Skin of body (tissue), 2 donors: ENCODE measurements around a stretch of chr2.

DNA sequence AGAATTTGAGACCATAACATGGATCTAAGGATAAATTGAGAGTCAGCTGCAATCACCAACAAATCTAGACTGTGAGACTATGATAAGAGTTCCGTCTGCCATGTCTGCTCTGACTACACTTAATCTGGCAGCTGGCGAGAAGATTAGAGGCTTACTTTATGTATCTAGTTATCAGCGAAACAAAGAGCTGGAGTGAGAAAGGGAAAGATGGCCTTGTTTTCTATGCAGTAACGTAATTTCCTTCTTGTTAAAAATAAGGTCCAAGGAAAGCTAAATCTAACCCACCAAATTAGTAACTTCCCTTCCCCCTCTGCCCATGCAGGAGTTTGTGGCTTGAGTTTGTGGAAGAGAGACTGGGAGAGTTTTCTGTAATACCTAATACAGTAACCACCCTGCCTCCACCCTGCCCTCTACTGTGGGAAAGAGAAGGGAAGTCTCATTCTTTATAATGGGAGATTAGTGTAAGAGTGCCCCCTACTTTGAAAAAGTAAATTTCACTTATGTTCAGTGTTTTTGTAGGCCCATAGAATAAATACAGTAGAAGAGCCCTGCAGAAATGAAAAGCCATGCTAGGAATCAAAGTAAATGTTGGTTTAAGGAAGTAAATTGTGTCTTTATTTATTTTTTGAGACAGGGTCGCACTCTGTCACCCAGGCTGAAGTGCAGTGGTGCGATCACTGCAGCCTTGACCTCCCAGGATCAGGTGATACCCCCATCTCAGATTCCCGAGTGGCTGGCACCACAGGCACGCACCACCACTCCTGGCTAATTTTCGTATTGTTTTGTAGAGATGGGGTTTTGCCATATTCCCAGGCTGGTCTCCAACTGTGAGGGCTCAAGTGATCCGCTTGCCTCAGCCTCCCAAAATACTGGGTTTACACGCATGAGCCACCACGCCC lies 27.6 kb downstream of the EML4 start:
- RAMPAGE, long total RNA, result no peak

DNA sequence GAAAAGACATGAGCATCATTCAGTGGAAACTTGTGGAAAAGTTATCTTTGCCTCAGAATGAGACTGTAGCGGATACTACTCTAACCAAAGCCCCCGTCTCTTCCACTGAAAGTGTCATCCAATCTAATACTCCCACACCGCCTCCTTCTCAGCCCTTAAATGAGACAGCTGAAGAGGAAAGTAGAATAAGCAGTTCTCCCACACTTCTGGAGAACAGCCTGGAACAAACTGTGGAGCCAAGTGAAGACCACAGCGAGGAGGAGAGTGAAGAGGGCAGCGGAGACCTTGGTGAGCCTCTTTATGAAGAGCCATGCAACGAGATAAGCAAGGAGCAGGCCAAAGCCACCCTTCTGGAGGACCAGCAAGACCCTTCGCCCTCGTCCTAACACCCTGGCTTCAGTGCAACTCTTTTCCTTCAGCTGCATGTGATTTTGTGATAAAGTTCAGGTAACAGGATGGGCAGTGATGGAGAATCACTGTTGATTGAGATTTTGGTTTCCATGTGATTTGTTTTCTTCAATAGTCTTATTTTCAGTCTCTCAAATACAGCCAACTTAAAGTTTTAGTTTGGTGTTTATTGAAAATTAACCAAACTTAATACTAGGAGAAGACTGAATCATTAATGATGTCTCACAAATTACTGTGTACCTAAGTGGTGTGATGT lies 31.1 kb downstream of the COX7A2L start:
- RAMPAGE, long total RNA, result no peak

- RAMPAGE, long total RNA, result no peak
Measured at GRCh38 chr2:42342301-42343315, 18.4 kb downstream of the COX7A2L start.

DNA sequence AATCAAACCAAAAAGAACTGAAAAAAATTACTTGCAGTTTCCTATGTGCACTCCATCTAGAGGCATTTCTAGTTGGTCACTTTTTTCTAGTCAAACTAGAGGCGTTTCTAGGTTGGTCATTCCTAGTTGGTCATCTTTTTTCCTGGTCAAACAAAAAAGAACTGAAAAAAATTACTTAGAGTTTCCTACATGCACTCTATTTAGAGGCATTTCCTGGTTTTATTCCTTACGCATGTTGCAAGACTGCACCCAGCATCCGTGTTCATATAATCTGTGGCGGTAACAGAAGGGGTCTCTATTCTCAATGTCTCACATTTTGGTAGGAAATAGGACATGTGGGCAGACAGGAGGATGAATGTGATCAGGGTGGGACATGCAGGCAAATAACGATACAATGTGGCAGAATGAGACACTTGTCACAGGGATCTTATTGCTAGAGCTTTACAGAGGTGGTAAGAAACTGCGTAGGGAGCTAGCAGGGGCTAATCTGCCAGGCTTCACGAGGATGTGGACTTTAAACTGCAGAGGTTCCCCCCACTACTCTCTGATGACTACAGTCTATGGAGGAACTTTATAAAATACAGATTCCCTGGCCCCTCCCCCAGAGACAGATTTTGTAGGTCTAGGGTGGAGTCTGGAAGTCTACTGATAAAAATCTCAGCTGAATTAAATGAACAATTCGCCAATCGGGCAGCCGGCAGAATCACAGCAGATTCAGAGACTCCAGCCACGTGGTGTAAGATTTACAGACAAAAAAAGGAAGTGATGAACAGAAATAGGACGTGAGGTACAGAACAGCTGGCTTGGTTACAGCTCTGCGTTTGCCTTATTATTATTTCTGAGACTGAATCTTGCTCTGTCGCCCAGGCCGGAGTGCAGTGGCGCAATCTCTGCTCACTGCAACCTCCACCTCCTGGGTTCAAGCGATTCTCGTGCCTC lies 21.7 kb upstream of the MTA3 start:
- RAMPAGE, long total RNA, result no peak

- RAMPAGE, long total RNA, result no peak
Measured at GRCh38 chr2:42652177-42652696, 83.8 kb downstream of the MTA3 start.

DNA sequence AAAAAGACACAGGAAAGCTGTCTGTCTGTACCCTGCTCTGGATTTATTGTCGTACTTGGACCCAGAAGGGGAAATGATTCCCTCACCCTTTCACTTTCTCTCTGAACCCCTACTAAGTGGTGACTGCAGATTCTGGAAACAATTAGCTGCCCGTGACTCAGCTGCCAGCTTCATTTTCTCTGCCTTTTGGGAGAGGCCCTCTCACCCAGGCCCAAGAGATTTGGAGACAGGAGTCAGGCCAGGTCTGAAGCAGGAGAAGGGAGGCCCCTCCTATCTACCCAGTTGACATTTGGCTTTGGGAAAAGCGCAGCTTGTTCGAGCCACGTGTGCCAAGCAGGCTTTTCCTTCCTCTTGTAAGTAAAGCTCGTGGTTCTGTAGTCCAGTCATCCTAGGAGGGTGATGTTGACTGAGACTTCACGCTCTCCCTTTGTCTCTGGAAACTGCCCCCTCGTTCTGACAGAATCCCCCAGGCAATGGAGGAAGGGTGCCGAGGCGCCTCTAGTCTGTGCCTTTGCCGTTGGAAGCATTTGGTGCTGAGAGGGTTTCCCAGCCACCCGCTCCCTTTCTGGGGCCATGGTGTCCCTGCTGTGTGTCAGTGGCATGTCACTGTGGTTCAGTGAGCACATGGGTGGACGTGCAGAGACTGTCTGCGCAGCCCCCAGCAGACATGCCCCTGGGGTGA lies 8.6 kb downstream of the OXER1 start:
- RAMPAGE, long total RNA, result no peak

DNA sequence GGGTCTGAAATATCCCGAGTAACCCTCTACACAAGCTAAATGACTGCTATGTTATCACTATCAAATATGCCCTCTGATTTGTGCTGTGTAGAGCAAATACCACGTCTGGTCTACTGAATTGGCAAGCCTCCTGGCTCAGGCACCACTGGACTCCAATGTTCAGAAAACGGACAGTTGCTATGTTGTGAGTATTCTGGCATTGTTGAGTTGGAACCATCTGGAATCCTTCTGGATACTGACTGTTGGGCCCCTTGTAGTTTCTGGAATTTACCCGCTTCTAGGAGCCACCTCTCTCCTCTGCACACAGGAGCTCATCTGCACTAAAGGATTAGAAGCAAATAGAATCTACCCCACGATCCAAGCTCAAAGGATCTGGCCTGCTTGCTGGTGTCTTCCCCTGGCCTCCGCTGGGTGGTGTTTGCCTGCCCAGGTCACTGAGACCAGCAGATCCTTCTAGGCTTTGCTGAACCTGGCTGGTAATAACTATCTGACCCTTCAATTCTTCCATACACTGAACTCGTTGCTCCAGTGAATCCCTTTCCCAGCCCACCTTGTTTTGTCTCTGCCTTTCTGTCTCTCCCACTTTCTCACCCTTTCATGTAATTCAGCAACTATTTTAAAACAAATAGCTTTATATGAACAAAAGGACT lies 2.0 kb upstream of the HAAO start:
- RAMPAGE, long total RNA, result no peak

- RAMPAGE, long total RNA, result no peak
Measured at GRCh38 chr2:42968146-42968411, 175.7 kb upstream of the HAAO start.

DNA sequence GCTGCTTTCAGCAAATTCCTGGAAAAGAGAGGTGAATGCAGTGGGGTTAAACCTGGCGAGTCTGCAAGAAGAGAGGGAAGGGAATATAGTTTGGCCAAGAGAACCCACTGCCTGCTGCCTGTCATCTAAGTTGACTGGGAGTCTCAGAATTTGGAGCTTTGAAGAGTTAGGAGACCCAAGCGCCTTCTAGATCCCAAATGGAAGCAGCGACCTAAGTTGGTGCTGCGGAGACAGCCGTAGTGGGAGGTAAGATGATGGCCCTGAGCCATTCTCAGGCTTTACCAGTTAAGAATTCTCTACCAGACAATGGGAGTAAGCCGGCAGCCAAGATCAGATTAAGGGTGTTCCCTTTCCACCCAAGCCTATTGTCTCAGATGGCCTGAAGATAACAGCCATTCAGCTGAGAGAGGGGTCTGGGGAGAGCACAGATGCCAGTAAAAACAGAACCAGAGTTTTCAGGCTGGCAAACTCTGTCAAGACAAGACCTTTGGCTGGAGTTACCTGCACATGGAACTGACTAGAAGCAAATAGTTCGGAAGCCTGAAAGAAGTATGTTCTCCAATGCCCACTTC lies 191.6 kb upstream of the HAAO start:
- RAMPAGE, long total RNA, result no peak

GRCh38 chr2:43006343-43006705 lies 213.9 kb upstream of the HAAO start:
- RAMPAGE, long total RNA, result no peak

DNA sequence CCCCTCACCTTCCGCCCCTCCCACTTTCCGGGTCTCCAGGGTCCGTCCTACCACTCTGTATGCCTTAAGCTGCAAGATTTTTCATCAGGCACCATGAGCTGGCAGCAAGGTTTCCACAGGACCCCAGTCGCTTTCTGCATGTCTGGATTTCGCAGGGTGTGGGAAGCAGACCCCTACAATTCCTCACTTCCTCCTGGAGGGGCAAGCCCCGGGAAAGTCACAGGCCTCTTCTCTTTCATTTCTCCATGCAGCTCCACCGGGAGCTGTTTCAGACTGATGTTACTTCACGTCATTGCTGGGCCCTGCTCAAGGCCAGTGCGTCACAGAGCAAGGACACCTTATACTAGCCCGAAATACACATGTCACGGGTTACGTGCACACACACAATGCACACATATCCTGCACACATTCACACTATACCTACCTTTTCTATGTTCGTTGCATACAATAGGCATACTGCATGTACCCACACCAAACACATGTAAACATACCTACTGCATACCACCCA lies 179.0 kb downstream of the ZFP36L2 start:
- RAMPAGE, long total RNA, result no peak

GRCh38 chr2:43086918-43087371 lies 139.5 kb downstream of the ZFP36L2 start:
- RAMPAGE, long total RNA, result no peak

DNA sequence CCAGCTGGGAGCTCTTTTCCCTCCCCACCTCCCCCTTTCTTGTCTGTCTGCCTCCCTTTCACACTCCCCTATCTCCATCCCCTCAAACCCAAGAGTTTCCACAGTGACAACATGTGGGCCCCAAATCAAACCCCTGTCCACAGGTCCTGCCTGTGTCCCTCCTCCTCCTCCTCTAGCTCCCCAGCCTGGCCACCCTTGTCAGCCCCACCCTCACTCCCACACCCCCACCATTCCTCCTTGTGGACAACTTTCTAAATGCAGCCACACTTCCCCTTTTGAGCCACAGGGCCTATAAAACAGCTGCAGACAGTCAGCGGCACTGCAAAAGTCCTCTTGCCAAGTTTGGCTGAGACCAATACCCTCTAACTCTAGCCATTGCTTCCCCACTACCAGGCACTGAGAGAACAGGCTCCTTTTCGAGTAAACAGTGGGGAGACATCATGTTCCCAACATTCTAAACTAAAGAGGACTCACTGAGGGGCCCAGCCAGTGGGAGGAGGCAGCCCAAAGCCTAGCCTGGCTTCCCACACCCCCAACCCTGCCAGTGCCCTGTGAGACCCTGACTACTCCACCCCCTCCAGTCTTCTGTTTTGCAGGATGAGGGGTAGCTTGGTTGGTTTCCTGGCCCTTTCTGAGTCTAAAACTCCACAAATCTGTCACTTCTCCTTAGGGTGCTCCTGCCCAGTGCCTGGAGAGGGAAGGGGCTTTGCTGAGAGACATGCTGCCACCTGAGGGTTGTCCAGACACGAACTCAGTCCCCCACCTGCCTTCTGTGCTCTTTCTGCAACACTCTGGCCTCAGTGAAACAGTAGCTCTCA lies 120.3 kb downstream of the ZFP36L2 start:
- RAMPAGE, long total RNA, result no peak

DNA sequence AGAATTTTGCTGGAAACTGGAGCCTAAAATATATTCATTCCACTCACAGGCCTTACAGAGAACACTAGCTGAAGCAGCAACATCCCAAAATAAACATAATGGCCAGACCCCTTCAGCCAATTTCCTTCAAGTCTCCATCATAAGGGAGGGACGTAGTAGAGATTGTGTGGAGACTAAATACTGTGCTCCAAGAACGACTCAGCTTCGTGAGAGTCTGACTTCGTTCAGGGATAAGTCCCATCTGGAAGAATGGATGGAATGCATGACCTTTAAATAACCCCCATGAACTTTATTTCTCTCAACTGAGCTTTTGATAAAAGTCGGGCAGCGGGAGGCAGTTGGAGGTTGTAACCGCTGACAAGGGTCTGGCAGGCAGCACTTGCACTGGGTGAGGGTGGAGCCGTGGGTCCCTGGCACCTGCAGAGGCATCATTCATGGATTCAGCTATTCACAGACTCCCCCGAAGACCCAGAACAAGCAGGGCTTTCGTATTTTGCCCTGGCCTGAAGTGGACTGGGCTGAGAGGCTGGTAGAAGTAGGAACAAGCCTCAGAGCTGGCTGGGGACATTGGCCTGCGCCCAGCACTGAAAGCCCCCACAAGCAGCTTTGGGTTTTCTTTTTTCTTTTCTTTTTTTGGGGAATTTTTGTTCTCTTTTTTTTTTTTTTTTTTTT lies 115.9 kb downstream of the ZFP36L2 start:
- RAMPAGE, long total RNA, result no peak

DNA sequence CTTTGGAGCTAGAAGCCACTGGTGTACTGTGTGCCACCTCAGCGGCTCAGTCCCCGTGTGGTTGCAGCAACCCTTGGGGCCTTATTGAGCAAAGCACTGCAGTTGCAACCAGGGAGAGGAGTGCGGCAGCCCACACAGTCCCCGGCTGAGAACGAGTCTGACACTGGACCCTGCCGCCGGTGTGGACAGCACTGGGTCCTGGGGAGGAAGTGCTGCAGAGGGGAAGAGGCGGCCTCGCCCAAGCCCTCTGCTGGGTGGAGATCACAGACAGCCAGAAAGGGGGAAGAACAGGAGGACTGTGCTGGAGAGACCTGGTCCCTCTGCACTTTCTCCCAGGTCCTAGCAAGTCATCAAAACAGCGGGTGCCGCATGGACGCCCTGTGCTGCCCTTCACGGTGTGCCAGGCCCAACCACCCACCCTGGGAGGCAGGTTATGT lies 98.7 kb downstream of the ZFP36L2 start:
- RAMPAGE, long total RNA, result no peak

DNA sequence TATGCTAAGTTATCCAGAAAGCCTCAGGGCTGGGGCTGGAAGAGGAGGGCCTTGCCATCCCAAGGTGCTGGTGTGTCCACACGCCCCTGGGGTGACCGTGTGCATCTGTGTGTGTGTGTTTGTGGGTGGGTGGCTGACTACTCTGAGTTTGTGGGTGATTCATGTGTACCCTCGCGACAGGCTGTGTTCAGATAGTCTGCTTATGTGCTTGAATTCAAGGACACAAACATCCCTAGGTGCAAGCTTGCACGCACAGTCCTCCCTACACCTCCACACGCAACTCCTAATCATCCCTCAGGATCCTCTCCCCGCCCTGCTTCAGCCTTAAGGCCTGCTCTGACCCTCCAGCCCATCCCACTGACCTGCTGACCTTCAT lies 33.2 kb downstream of the ZFP36L2 start:
- RAMPAGE, long total RNA, result no peak

GRCh38 chr2:43226782-43227805 lies 688 bp upstream of the ZFP36L2 start:
- RAMPAGE, long total RNA, result no peak

- RAMPAGE, long total RNA, result no peak
Measured at GRCh38 chr2:43268891-43269559, 42.6 kb upstream of the ZFP36L2 start.

DNA sequence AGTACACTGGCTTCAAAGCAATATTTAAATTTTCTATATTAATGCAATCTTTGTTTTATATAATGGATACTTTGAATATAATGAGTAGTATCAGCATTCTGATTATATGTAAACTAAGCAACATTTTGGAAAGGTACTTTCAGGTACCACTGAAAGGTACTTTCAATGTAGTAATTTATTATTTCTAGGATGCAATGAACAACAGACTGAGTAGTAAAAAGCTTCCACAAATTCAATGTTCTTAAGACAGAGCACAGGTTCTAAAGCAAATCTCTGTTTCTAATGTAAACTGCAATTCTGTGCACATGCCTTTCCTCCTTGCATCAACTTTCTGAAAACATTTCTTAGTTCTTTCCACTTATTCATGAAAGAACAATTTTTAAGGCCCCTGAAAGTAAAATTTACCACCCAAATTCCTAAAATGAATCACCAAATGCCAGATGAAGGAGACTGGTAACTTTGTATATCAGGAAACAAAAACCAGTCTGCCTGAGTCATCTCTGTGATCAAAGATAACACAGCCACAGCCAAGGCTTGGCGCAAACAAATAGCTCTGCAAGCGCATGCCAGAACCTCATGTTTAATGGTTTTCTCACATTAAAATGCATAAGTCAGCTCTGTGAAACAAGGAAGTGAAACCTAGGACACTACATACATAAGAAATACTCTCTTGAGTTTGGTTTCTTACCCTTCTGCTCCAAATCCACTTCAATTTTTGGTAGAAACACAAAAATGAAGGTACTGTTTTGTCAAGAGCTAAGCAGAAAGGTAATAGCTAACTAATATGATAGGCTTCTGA lies 169.5 kb downstream of the THADA start:
- RAMPAGE, long total RNA, result no peak

DNA sequence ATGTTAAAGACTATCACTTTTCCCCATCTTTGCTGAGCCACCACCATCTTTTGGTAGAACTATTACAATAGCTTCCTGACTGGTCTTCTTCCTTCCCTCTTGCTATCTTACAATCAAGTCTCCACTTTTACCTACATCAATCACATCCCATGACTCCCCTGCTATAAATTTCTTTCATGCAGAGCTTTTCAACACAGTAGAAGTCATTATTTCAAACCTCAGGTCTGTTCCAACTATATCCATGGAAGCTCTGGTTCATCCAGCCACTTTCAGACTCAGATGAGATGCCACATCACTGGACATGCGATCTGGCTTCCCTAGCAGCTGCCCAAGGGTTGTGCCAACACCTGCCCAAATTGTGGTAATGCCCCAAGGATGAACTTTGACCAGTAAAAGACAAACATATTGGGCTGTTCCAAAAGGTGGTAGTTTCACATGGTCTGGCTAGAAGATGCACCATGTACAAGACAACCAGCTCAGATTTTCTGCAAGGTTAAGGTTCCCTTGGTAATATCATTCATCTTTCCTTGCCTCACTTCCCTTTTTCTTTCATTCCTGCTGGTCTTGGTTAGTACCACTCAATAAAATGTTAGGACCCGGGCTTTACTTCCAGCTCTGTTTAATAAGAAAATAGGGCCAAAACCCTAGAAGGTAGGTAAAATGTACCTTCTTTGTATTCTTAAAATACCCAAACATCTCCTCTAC lies 101.9 kb downstream of the THADA start:
- RAMPAGE, long total RNA, result no peak